ENCODE measurements around a stretch of chr16.

- PRO-cap, result no peak
- RRBS, 2 experiments, result no CpG with 5 or more reads among the region's 11 CpGs
Measured at GRCh38 chr16:78517472-78517819, 418.0 kb downstream of the WWOX start.

- PRO-cap, result no peak
- RRBS, 2 experiments, result no CpG with 5 or more reads among the region's 14 CpGs
Measured at GRCh38 chr16:78551112-78552158, 452.0 kb downstream of the WWOX start.

DNA sequence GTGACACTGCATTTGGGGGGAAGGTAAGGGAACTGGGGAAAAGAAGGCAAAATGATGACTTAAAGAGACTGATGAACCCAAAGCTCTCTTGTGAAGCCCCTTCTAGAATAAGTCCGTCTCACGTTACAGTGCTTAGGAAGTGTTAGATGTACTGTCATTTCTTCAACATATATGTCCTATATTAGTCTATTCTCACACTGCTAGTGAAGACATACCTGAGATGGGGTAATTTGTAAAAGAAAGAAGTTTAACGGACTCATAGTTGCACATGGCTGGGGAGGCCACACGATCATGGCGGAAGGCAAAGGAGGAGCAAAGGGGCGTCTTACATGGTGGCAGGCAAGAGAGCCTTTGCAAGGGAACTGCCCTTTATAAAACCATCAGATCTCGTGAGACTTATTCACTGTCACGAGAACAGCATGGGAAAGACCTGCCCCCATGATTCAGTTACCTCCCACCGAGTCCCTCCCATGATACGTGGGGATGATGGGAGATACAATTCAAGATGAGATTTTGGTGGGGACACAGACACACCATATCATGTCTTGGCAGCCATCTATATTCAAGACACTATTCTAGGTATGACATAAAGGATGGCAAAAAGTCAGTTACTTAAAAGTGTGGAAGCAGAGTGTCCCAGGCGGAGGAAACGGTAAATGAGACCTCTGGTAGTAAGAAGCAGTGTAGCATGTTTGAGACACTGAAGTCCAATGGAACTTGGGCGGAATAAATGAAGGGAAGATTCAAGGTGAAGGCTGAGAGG lies 614.7 kb downstream of the WWOX start:
- PRO-cap, result no peak
- RRBS, 2 experiments, result no CpG with 5 or more reads among the region's 13 CpGs

DNA sequence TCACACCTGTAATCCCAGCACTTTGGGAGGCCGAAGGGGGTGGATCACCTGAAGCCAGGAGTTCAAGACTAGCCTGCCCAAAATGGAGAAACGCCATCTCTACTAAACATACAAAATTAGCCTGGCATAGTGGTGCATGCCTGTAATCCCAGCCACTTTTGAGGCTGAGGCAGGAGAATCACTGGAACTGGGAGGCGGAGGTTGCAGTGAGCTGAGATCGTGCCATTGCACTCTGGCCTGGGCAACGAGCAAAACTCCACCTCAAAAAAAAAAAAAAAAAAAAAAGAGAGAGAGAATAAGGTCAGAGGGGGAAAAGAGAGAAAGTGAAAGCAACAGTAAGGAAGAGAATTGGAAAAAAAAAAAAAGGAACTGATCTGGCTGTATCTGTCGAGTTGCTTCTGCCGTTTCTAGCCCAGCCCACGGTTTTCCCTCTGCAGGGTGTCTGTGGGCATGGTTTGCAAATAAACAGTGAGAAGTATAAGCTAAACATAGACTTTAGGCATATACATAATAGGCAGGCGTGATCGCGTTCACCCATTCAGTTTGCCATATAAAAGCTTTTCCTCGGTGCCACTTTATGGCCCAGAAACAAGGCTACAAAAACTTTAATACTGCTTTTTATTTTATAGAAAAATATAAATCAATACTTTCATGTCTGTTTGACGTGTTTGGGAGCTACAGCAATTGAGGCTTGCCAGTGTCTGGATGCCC lies 436.8 kb downstream of the MAF start:
- PRO-cap, result no peak
- RRBS, 2 experiments, result no CpG with 5 or more reads among the region's 13 CpGs

GRCh38 chr16:79278389-79278976 lies 322.1 kb downstream of the MAF start:
- PRO-cap, result no peak
- RRBS, 2 experiments, result no CpG with 5 or more reads among the region's 12 CpGs

- PRO-cap, result no peak
- RRBS, 2 experiments, result no CpG with 5 or more reads among the region's 6 CpGs
Measured at GRCh38 chr16:79570934-79571537, 29.5 kb downstream of the MAF start.

DNA sequence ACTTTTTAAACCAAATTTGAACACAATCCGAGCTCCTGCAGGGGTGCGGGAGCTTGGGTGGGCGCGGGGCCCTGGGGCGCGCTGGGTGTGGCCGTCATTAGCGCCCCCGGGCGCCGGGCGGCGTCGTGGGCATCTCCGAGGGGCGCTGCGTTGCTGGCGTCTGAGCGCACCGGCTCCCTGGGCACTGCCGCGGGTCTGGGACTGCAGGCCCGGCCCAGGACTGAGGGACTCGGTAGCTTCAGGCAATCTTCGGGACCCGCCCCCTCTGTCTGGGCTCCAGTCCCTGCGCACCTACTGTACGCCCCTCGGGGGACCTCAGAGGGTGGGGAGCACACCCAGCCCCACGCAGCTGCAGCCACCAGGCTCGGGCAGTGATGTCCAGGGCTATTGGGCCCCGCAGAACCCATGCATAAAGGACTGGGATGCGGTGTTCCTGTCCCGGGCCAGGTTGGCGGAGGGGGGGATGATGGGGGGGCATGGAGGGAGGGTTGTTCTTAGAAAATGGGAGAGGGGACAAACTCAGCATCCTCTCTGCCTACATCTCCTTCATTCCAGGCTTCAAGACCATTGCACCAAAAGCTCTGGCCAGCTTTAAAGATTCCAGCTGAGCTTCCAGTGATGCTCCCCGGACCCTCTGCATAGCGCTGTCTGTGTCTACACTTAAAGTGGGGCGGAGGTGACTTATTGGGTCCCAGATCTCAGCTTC lies 10.6 kb downstream of the MAF start:
- PRO-cap, result no peak
- RRBS, 2 experiments, result 6 to 8% methylated on average over 13 of the region's 38 CpGs

DNA sequence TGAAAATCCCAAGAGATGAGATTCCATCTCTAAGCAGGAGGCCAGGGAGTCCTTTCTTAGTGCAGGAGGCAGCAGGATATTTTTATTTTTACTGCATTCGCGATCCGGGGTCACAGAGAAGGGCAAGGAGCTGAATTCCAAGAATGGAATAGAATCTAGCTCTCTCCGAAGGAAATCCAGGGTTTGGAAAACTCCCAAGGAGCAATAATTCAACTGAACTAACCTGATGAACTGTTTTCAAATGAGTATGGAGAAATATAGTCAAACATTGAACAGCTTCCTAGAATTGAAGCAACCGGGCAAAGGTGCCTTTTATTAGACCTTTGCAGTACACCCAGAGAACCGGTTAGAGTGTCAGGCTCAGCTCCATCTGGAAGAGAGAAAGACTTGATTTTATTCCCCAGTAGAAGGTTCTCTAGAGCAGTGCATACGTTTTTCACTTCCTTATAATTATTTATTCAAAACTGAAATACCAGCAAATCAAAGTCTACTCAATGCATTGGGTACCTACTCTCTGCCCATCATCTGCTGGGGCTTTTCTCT lies 120.8 kb upstream of the MAF start:
- PRO-cap, result no peak
- RRBS, 2 experiments, result 88% methylated on average over 1 of the region's 7 CpGs; no CpG with 5 or more reads in 1 of the 2 experiments

- PRO-cap, result no peak
- RRBS, 2 experiments, result no CpG with 5 or more reads among the region's 1 CpG
Measured at GRCh38 chr16:80265616-80265901, 275.2 kb upstream of the DYNLRB2 start.

- PRO-cap, result no peak
- RRBS, 2 experiments, result no CpG with 5 or more reads among the region's 4 CpGs
Measured at GRCh38 chr16:80718287-80718853, 86.0 kb downstream of the CDYL2 start.

DNA sequence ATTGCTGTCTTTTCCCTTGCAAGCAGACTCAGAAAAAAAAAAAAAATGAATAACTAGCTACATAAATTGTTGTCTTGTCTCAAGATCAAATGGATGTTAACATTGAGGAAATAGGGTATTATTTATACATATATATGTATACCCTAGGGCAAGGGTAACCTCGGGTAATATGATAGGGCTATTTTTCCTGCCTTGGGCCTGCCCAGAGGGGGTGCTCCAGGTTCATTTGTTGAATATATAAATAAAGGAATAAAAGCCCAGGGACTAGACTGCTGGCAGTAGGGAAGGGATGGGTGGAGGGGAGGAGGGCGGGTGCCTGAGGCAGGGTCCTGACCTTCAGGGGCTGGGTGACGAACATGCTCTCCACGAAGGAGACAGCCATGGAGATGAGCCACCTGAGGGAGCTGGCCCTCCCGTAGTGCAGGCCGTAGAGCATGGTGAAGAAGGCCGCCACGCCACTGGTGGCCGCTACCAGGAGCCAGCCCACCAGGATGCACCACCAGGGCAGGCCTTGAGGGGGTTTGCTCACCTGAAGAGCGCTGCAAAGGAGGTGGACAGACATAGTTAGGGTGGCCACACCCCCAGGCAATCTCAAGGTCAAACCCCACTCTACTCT lies 43.1 kb upstream of the GCSH start:
- PRO-cap, result no peak
- RRBS, 2 experiments, result no CpG with 5 or more reads among the region's 10 CpGs

GRCh38 chr16:81266099-81266638 lies 27.7 kb downstream of the BCO1 start:
- PRO-cap, result no peak
- RRBS, 2 experiments, result no CpG with 5 or more reads among the region's 4 CpGs

DNA sequence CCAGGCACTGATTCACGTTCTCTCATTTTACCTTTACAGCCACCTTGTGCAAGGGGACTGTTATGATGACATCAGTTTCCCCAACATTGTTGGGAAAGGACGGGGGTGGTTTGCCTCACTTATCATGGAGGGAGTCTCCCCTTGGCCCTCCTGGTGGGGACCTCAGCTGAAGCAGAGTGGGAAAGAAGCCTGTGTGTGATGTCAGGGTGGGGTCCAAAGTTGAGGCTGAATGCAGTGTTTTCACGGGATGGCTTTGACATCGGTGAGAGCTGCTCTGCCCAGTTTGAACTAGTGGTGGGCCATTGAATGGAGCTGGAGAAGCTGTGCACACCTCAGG lies 36.1 kb downstream of the CMIP start:
- PRO-cap, result no peak
- RRBS, 2 experiments, result no CpG with 5 or more reads among the region's 4 CpGs

GRCh38 chr16:81495135-81495626 lies 50.6 kb downstream of the CMIP start:
- PRO-cap, result no peak
- RRBS, 2 experiments, result 84 to 86% methylated on average over 6 of the region's 13 CpGs

GRCh38 chr16:81516665-81517351 lies 72.2 kb downstream of the CMIP start:
- PRO-cap, result no peak
- RRBS, 2 experiments, result no CpG with 5 or more reads among the region's 12 CpGs

- PRO-cap, result no peak
- RRBS, 2 experiments, result no CpG with 5 or more reads among the region's 11 CpGs
Measured at GRCh38 chr16:81517635-81518096, 73.1 kb downstream of the CMIP start.

- PRO-cap, result no peak
- RRBS, 2 experiments, result no CpG with 5 or more reads among the region's 11 CpGs
Measured at GRCh38 chr16:81604851-81605537, 160.4 kb downstream of the CMIP start.

- PRO-cap, result no peak
- RRBS, 2 experiments, result no CpG with 5 or more reads among the region's 21 CpGs
Measured at GRCh38 chr16:81607134-81608045, 162.8 kb downstream of the CMIP start.

DNA sequence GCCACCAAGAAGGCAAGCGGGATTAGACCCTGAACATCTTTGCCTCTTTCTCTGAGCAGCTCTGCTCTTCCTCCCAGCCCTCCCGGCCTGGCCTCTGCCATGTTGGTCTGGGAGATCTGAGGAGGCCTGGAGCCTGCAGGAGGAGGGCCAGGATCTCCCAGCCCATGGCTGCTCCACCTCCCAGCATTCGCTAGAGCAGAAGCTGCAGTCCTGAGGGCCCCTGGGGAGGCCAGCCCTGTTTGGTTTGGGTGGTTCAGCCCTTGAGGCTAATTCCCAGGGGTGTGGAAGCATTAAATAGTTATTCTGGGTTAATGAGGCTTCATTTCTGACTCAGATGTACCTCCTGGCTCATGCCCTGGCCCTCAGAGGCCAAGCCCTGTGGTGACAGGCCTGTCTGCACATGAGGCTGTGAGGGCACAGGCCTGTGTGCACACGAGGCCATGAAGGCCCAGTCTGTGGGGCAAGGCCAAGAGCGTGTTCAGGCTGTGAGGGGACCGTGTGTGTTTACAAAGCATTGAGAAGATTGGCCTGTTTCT lies 153.9 kb upstream of the PLCG2 start:
- PRO-cap, result no peak
- RRBS, 2 experiments, result no CpG with 5 or more reads among the region's 6 CpGs

- PRO-cap, result no peak
- RRBS, 2 experiments, result no CpG with 5 or more reads among the region's 7 CpGs
Measured at GRCh38 chr16:81649671-81650070, 129.4 kb upstream of the PLCG2 start.